Cardiac atrium fibroblast (primary cell): ENCODE measurements around a stretch of chr9.

GRCh38 chr9:127448538-127448881 lies 2.7 kb downstream of the RPL12 start:
- RAMPAGE, long total RNA: no peak

DNA sequence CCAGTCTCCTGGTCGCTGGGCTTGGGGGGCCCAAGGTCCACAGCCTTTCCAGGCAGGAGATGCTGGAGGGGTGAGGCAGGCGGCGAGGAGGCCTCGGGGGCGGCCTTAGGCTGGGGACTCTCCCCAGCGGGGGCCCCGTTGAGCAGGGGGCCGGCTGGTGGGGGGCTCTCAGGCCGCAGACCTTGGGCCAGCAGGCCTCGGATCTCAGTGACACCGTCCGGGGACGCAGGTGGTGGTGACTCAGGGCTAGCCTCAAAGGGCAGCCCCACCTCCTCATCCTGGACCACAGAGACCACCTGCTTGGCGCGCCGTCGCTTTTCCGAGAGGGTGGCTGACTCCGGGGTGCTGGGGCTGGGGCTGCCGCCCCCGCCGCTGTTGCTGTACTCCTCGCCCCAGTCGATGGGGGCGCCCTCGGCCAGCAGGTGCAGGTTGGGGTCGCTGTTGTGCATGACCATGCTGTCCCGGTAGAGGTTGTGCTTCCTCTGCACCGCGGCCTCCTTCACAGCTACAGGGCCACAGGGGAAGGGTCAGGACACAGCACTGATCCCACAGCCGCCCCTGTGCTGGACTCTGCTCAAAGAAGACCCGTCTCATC lies 55.7 kb downstream of the LRSAM1 start:
- RAMPAGE, long total RNA: no peak

DNA sequence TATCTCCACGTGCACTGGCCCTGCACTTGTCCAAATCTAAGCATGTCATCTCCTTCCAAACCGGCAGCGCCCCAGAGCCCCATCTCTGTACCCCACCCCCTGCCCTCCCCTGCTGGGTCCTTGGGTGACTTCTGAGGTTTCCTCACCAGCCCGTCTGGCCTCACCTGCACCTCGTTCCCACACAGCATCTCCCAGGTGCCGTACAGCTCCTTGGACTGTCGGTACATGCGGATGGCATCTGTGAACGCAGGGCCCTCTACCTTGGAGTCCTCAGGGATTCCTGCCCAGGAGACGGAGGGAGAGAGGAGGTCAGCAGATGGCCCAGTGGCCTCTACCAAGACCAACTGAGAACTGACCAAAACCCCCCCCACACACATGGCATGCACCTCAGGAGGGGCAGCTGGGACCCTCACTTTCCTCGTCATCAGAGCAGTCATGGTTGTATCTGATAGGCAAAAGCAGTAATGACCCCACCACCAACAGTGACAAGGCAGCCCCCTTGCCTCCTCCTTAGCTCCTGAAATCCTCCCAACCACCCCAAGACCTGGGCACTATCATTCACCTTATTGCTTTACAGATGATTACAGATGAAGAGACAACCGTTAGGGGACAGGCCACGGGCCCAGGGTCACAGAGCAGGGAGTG lies 51.1 kb downstream of the NIBAN2 start:
- RAMPAGE, long total RNA: no peak

- RAMPAGE, long total RNA: no peak
Observed at GRCh38 chr9:127543602-127543939, 25.3 kb downstream of the NIBAN2 start.

- RAMPAGE, long total RNA: no peak
Observed at GRCh38 chr9:127556007-127556612, 12.8 kb downstream of the NIBAN2 start.

GRCh38 chr9:127714902-127715338 lies 543 bp downstream of the PTRH1 start:
- RAMPAGE, long total RNA: no peak

DNA sequence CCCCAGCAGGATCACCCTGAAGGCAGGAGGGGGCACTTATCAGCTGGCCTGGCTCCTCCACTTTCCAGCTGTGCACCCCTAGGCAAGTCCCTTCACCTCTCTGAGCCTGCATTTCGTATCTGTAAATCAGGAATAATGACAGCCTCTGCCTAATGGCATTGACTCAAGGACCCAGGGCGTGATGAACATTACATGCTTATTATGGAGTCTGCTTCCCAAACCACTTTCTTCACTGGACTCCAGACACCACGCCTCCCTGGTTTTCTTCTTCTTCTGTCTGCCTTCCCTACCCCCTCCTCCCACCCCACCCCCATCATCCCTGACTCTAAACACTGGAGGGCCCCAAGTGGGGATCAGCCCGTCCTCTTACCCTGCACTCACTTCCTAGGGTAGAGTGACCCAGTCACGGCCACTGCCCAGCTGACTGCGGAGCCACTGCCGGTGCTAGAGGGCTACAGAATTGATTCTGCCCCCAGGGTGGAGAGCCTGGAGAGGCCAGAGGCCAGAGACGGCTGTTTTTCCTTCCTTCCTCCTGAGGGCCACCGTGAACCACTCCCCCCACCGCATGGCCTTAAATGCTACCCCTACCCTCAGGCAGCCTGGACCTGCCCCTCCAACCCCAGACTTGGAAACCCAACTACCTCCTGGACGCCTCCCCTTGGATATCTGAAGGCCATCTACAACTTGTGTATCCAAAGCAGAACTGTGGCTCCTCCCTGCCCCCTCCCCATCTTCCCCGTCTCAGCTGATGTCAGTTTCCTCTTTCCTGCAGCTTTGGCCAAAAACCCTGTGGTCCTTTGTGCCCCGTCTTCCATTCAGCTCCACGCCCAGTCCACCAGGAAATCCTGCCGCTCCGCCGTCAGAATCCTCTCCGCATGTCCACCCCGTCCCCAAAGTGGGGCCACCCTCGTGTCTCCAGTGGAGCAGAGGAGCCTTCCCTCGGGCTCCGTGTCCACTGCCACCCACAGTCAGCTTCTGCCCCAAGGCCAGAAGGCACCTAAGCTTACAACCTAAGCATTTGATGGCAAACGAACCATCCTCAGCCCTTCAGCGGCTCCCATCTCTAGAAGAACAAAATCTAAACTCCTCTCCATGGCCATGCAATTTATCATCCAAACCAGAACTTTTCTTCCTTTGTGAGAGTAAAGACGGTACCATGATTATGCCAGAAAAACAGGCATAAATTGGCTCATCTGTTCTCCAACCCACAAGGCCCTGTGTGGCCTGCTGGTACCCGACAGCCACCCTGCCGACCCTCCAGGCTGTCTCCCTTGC lies 16.3 kb downstream of the SH2D3C start:
- RAMPAGE, long total RNA: no peak

DNA sequence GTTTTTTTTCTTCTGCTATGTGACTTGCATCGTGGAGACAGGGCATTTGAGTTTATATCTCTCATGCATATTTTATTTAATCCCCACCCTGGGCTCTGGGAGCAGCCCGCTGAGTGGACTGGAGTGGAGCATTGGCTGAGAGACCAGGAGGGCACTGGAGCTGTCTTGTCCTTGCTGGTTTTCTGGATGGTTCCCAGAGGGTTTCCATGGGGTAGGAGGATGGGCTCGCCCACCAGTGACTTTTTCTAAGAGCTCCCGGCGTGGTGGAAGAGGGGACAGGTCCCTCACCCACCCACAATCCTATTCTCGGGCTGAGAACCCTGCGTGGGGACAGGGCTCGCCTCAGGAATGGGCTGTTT lies 3.7 kb downstream of the CDK9 start:
- RAMPAGE, long total RNA: no peak

DNA sequence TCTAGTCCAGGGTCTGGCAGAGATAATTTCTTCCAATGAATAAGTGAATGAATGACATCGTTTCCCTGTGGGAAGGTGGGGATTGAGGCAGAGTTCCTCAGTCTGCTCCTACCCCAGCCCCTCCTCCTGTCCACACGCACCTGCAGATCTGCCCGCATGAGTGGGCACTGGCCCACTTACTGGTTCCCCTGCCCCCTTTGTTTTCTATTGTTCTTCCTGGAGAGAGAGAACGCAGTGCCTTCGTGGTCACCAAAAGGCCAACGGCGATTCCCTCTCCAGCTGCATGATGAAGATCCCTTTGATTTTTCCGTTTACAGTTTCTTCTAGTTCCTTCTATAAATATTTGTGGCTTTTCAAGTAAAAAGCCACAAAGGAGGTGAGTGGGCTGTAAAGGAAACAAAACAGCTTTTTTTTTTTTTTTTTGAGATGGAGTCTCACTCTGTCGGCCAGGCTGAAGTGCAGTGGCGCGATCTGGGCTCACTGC lies 5.8 kb upstream of the FPGS start:
- RAMPAGE, long total RNA: no peak

DNA sequence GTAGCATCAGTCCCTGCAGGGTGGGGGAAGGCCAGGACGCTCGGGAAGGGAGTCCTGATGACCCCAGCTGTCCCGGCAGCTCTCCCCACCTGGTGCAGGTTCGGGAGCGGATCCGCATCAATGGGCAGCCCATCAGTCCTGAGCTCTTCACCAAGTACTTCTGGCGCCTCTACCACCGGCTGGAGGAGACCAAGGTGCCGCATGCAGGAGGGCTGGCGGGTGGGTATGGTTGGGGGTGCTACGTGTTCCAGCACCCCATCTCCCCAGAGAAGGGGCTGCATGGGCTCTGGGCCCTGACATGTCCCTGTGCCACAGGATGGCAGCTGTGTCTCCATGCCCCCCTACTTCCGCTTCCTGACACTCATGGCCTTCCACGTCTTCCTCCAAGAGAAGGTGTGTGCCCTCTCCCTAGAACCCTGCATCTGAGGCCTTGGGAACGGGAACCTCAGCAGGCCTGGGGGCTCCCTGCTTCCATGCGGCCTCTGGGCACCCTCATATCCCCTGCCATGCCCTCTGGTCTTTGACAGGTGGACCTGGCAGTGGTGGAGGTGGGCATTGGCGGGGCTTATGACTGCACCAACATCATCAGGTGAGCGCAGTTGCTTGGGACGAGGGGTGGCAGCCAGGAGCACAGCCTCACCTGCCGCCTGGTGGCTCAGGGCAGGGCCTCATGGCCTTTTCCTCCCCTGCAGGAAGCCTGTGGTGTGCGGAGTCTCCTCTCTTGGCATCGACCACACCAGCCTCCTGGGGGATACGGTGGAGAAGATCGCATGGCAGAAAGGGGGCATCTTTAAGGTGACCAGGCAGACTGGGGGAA lies 4.4 kb downstream of the FPGS start:
- RAMPAGE, long total RNA: no peak

- RAMPAGE, long total RNA: no peak
Observed at GRCh38 chr9:127817579-127818276, 15.0 kb downstream of the FPGS start.

- RAMPAGE, long total RNA: no peak
Observed at GRCh38 chr9:127833421-127833829, 21.0 kb downstream of the ENG start.

DNA sequence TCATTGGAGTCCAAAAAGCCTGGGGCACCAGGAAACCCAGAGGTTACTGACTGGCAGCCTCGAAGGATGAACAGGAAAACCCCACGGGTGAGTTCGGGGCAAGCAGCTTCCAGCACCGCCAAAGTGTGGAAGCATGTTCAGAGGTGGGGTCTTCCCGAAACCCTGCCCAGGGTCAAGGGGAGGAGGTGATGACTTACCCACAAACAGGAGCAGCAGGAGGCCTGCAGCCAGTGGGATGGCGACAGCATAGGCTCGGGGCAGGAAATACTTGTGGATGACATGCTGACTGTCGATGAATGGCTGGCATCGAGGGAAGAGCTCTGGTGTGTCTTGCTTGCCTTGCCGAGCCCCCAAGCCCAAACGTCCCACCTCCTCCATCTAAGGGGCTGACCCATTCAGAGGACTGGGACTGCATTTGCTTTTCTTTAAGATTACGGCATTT lies 1.3 kb downstream of the DPM2 start:
- RAMPAGE, long total RNA: no peak

DNA sequence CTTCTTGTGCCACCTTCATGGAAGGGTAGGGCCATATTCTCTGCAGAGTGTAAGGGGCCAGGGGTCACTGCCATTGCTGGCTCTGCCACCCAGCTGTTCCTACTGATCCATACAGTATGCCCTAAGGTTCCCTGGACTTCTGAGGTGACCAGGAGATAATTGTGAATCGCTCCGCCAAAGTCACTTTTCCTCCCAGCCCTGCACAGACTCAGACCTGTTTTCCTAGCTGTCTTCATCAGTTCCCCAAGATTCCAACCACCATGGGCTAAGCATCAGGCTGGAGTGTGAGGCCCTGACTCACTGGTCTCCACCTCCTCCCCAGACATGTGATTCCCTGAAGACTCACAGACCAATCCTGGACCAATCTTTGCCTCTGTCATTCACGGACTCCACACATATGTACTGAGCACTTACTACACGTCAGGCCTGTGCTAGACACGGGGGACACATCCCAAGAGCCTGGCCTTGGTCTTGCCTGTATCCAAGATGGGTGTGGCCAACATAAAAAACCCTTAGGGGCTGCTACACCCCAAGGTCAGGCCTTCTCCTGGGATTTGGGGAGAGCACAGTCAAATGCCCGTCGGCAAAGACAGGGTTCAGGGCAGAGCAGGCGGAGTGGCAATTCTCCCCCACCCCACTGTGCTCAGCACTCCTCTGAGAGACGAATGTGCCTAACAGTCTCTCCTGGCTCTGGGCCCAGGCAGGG lies 12.1 kb downstream of the EEIG1 start:
- RAMPAGE, long total RNA: no peak

- RAMPAGE, long total RNA: no peak
Observed at GRCh38 chr9:127969867-127970246, 10.9 kb downstream of the EEIG1 start.

GRCh38 chr9:127979020-127979866 lies 1.5 kb downstream of the EEIG1 start:
- RAMPAGE, long total RNA: no peak

- RAMPAGE, long total RNA: no peak
Observed at GRCh38 chr9:127989012-127989421, 8.2 kb upstream of the EEIG1 start.

GRCh38 chr9:128024639-128025058 lies 42.5 kb downstream of the NAIF1 start:
- RAMPAGE, long total RNA: no peak

DNA sequence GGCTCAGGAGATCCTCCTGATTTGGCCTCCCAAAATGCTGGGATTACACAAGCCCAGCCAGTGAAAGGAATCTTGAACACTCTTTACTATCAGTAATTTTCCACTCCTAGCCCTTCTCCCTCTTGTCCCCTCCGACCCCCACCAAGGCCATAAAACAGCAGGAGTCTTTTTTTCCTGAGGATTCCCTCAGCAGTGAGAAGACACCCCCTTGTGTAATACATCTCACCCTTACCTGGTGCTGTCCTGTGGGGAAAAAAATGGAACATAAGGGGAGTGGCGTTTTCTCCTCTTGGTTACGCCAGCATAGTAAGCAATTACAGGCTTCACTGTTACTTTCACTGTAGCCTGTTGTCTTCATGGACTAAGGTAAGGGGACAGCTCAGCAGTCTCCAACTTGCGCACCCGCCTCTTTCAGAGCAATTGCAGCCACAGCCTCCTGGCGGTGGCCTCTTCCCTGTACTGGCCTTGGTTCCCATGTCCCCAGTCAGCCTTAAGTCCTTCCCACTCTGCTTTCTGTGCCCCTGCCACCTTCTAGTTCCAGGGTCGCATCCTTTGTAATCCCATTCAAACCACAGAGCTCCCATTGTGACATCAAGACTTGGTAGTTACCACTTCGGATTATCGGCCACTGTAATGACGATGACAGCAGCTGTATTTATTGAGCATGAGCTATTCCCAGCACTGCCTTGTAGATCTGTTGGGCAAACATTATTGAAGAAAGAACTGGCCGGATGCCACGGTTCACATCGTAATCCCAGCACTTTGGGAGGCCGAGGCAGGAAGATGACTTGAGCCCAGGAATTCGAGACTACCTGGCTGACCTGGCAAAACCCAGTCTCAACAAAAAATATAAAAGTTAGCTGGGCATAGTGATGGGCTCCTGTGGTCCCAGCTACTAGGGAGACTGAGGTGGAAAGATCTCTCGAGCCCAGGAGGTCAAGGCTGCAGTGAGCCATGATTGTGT lies 9.9 kb downstream of the NAIF1 start:
- RAMPAGE, long total RNA: no peak

DNA sequence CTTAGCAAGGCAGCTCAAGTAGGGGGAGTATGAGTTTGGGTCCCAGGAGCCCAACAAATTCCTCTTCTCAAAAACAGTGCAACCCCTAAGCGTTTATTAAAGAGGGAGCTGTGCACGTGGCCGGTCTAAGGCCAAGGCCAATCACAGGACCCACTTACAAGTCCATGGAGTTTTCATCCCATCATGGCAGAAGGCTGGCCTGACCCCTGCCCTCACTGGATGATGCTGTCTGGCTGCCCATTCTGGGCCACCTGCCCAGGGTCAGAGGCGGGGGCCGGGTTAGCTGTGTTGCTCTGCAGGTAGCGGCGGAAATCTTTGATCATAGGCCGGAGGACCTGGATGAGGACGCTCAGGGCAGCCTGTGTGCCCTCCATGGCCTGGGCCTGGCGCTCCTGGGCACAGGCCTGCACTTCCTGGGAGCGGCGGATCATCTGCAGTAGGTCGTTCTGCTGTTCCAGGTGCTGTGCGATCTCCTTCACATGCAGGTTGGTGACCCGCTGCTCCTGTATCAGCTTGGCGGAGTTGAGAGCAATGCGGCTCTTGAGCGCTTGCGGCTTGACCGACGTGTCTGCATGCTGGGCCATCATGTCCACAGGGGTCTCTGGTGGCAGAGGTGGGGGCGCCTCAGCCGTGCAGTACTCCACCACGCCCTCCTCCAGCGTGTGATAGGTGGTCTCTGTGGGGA lies 3.8 kb downstream of the NAIF1 start:
- RAMPAGE, long total RNA: no peak